Diencephalon (tissue), 2 donors: ENCODE data around the gene SCYL1.

- RAMPAGE, long total RNA = no peak
Observed at GRCh38 chr11:65385015-65385619, 1.3 kb upstream of the FRMD8 start.

- RAMPAGE, long total RNA = no peak
Observed at GRCh38 chr11:65418406-65419479, 32.3 kb downstream of the FRMD8 start.

- RAMPAGE, long total RNA = no peak
Observed at GRCh38 chr11:65423522-65423667, 37.0 kb downstream of the FRMD8 start.

GRCh38 chr11:65430929-65431194 lies 44.4 kb downstream of the FRMD8 start:
- RAMPAGE, long total RNA = no peak

- RAMPAGE, long total RNA = no peak
Observed at GRCh38 chr11:65441381-65442274, 55.2 kb downstream of the FRMD8 start.

GRCh38 chr11:65445333-65446194 lies 59.1 kb downstream of the FRMD8 start:
- RAMPAGE, long total RNA = no peak

- RAMPAGE, long total RNA = no peak
Observed at GRCh38 chr11:65498483-65499186, 26.2 kb upstream of the SCYL1 start.

- RAMPAGE, long total RNA = no peak
Observed at GRCh38 chr11:65505168-65505499, 19.7 kb upstream of the SCYL1 start.

- RAMPAGE, long total RNA = no peak
Observed at GRCh38 chr11:65505500-65505726, 19.5 kb upstream of the SCYL1 start.

DNA sequence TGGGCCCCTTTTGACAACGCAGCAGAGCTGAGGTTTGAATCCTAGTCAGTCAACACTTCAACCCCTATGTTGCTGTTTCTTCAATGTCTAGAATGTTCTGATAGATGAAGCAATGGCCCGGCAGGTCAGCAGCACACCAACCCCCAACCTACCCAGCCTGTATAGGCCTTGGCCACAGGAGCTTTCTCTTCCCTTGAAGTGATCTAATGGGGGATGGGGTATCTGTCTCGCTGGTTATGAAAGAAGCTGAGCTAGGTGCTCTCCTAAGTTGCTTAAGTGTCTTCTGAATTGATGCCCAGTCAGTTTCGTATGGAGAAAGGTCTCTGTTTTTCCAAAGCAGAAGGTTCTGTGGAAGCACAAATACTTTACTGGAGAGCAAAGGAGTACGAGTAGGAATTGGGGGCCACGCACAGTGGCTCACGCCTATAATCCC lies 17.4 kb upstream of the SCYL1 start:
- RAMPAGE, long total RNA = no peak

DNA sequence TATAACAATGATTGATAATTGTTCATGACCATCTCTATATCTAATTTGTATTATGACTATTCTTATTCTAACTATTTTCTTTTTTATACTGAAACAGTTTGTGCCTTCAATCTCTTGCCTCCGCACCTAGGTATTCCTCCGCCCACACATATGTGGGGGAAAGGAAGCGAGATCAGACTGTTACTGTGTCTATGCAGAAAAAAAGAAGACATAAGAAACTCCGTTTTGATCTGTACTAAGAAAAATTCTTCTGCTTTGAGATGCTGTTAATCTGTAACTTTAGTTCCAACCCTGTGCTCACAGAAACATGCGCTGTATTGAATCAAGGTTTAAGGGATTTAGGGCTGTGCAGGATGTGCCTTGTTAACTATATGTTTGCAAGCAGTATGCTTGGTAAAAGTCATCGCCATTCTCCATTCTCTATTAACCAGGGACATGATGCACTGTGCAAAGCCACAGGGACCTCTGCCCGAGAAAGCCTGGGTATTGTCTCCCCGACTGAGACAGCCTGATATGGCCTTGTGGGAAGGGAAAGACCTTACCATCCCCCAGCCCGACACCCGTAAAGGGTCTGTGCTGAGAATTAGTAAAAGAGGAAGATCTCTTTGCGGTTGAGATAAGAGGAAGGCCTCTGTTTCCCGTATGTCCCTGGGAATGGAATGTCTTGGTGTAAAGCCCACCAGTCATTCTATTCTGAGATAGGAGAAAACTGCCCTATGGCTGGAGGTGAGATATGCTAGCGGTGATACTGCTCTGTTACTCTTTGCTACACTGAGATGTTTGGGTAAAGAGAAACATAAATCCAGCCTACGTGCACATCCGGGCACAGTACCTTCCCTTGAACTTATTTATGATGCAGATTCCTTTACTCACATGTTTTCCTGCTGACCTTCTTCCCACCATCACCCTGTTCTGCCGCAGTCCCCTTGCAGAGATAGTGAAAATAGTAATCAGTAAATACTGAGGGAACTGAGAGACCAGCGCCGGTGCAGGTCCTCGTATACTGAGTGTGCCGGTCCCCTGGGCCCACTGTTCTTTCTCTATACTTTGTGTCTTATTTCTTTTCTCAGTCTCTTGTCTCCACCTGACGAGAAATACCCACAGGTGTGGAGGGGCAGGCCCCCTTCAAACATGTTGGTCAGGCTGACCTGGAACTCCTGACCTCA lies 1.9 kb upstream of the SCYL1 start:
- RAMPAGE, long total RNA = no peak

DNA sequence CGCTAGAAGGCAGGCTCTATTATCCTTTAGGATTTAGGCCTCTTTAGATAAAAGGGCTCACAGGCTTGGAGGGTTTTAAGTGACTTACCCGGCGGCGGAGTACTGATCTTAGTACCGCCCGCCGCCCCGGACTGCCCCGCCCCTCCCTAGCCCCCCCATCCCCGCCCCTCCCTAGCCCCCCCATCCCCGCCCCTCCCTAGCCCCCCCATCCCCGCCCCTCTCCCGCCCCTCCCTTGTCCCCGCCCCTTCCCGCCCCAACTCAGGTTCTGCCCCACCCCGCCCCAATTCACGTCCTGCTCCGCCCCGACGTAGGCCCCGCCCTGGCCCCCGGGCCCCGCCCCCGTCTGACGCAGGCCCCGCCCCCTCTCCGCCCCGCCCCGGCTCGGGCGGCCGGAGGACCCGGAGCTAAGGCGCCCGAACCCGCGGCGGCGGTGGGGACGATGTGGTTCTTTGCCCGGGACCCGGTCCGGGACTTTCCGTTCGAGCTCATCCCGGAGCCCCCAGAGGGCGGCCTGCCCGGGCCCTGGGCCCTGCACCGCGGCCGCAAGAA lies at the start of gene SCYL1:
TSS of gene SCYL1 (plus strand) at position 370 of the 550 bp plus-strand sequence.
- RAMPAGE, long total RNA = no peak

GRCh38 chr11:65525264-65526143 lies 621 bp downstream of the SCYL1 start:
- RAMPAGE, long total RNA = no peak

DNA sequence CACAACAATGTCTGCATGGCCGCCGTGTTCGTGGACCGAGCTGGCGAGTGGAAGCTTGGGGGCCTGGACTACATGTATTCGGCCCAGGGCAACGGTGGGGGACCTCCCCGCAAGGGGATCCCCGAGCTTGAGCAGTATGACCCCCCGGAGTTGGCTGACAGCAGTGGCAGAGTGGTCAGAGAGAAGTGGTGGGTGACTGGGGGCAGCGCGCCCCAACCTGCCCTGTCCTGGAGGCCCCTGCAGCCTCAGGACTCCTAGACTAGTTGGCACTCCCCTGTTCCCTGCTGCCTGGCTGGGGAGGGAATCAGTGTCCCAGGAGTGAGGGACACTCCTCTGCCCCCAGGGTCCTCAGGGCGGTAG lies 1.3 kb downstream of the SCYL1 start:
- RAMPAGE, long total RNA = no peak

GRCh38 chr11:65538899-65539413 lies 14.1 kb downstream of the SCYL1 start:
- RAMPAGE, long total RNA = no peak

DNA sequence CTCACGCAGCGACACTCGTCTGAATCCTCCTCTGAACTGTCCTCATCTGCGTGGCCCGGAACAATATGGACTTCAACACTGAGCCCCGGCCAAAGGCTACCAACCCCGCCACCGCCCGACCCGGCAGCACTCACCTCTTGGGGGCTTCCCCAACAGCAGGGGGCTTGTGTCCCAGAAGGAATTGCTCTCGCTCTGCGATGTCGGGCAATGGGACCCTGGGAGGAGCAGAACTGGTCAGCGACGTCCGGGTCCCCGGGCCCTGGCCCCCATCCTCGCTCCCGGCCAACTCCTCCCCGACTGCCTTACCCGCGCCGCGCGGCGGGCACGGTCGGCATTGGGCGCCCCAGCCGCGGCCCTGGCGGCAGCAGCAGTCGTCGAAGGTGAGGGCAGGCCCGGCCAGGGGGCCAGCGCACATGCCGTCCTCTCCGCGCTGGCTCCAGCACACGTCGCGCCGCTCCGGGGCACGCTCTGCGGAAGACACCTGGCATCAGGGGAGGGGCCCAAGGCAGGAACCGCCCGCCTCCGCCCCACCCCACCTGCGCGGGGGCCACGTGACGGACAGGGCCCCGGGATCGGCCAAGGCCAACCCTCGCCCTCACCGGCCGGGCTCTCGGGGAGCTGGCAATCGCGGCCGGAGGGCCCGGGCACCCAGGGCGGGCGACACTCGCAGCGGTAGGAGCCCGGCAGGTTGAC lies 14.7 kb downstream of the SCYL1 start:
- RAMPAGE, long total RNA = no peak

GRCh38 chr11:65551708-65552495 lies 6.3 kb downstream of the LTBP3 start:
- RAMPAGE, long total RNA = no peak

DNA sequence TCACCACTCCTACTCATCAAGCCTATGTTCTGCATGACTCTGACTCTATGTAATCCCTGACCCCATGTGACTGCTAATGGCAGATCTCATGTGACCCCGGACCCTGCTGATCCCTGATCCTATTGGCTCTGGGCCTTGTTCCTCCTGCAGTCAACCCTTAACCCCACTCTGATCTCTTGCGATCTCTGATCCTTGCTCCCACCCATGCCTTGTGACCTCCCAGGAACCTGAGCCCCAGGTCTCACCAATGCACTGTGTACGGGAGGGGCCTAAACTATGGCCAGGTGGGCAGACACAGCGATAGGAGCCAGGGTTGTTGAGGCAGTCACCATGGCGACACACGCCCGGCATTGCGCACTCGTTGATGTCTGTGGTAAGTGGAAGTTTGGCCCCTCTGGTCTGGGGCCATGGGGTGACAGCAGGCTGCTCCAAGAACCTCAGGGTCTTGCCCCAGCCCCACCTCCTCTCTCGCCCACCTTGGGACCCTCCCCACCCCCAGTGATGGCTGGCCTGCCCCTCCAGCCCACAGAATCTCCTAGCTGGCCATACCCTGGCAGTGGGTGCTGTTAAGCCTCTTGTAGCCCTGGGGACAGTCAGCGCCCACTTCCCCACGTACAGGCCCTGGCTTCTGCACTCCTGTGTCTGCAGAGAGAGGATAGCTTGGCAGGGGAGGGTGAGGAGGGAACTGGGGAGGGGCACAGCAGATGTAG lies 5.4 kb downstream of the LTBP3 start:
- RAMPAGE, long total RNA = no peak

DNA sequence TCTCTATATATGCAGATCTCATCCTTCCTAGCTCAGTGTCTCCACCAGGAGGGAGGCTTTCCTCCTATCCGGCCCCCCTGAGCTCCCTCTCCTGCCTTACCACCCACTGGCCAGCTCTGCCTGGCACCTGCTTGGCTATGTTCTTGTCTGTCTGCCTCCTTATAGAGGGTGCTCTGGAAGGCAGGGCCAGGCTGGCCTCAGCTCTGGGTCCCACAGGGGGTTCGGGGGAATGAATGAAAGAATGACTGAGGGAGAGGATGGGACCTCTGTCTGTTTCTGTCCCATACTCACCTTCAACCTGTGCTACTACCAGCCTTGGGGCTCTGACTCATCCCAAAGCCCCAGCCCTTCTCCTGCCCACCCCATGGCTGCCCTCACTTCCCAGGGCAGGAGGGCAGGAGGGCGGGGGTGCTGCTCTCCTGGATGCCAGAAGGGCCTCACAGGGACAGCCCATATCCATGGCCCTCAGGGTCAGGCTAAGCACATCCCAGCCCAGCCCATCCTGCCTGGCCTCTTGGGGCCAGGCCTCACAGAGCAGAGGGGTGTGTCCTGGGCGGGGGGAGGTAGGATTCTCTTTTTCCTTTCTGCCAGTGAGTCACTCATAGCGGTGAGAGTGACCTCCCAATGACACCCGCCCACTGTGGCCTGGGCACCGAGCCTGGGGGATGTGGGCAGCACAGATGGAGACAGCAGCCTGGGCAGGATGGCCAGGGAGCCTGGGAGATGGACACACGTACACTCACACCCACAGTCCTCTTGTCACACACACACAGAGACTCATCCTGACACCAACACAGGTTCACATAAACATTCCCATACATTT lies 2.5 kb downstream of the LTBP3 start:
- RAMPAGE, long total RNA = no peak

- RAMPAGE, long total RNA = no peak
Observed at GRCh38 chr11:65557241-65558055, 711 bp downstream of the LTBP3 start.